ENCODE measurements around the genes NIPSNAP2 and PHKG1.

DNA sequence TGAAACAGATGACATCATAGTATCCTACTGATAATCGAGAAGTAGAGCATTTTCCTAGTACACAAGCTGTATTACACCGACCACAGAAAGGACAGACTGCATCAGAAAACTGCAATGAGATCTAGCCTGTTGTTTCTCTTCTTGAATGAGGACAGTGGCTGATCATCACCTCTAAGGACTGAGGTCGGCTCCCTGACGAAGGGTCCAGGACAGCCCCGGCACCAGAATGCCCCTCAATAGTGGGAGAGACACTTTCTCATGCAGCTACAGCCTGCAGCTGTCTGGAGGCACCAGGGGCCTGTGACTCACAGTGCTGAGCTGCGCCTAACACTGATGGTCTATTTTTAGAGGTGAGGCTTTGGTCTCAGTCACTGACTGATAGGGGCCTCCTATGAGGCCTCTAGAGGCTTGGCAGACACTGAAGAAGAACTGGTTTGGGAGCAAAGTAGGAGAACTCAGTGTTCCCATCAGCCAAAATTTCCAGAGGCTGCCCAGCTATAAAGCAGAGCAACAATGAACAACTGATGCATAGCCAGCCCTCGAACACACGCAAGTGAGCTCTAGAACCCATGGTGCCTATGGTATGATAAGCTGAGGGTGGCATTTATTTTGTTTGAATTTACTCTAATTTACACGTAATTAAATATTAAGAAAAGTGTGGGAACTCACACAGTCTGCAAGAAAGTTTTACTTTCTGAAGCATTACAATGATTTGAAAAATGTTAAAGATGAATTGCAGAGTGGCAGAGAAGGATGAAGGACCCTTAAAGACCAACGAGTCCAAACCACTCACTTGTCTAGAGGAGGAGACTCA lies 130.0 kb downstream of the COBL start:
- RRBS: no CpG with 5 or more reads among the region's 10 CpGs

GRCh38 chr7:52430380-52430866 lies 605.0 kb upstream of the POM121L12 start:
- RRBS: no CpG with 5 or more reads among the region's 8 CpGs

DNA sequence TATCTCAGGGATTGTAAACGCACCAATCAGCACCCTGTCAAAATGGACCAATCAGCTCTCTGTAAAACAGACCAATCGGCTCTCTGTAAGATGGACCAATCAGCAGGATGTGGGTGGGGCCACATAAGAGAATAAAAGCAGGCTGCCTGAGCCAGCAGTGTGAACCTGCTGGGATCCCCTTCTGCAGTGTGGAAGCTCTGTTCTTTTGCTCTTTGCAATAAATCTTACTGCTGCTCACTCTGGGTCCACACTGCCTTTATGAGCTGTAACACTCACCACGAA lies 30.7 kb upstream of the POM121L12 start:
- RRBS: no CpG with 5 or more reads among the region's 3 CpGs

DNA sequence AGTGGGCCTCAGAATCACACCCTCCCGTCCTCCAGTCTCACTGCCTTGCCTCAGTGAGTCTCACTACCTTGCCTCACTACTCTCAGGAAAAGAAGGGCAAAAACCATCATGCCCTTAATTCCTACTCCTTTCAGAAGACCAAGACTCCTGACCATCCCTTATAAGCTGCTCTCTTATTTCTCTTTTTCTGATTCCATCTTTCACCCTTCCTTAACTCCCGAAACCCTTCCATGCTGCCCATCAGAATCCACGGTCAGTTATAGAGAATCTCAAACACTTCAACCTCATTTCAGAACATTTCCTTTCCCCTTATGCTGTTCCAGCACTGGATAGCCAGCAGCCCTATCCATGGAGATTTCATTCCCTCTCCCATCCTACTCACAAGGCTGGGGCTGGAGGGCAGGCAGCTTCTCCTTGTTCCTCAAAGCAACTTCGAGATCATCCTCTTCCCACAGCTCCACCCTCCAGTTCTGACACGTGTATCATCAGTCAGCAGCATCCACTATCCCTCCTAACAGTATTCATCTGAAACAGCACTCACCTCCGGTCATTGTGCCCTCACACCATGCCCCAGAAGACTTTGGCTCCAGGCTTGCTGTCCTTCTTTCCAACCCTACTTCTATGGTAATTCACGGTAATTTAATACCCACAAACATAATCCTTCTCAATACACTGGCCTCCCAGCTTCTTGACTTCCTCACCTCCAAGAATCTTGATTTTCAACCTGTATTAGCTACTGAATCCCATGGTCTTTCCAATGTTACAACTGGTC lies 12.8 kb downstream of the SEC61G start:
- RRBS: no CpG with 5 or more reads among the region's 7 CpGs

DNA sequence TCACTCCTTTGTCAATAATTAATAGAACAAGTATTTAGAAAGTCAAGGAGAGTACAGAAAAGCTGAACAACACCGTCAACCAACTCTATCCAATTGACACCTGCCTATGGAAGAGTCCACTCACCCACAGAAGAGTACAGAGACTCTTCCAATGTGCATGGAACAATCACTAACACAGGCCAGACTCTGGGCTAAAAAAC lies 110.1 kb upstream of the EGFR start:
- RRBS: no CpG with 5 or more reads among the region's 1 CpG

DNA sequence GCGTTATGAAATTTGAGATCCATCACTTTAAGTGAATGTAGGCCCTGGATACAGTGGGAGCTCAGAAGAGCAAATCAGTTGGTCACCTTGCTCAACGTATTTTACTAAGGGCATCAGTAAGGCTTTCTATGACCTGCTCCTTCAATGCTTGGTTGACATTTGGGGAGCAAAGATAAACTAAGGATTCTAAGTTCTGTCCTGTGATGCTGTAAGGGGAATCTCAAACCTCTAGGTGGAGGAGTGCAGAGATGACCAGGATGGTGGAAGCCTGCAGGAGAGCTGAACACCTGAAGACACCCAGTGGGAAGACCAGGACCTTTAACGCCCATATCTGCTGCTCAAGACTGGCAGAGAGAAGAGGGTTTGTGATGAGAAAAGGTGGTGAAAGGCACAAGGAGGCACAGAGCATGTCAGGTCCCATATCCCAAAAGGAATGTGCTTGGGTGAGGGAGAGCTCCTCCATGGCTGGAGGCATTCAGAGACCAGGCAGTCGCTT lies 20.4 kb downstream of the EGFR start:
- RRBS: no CpG with 5 or more reads among the region's 4 CpGs

DNA sequence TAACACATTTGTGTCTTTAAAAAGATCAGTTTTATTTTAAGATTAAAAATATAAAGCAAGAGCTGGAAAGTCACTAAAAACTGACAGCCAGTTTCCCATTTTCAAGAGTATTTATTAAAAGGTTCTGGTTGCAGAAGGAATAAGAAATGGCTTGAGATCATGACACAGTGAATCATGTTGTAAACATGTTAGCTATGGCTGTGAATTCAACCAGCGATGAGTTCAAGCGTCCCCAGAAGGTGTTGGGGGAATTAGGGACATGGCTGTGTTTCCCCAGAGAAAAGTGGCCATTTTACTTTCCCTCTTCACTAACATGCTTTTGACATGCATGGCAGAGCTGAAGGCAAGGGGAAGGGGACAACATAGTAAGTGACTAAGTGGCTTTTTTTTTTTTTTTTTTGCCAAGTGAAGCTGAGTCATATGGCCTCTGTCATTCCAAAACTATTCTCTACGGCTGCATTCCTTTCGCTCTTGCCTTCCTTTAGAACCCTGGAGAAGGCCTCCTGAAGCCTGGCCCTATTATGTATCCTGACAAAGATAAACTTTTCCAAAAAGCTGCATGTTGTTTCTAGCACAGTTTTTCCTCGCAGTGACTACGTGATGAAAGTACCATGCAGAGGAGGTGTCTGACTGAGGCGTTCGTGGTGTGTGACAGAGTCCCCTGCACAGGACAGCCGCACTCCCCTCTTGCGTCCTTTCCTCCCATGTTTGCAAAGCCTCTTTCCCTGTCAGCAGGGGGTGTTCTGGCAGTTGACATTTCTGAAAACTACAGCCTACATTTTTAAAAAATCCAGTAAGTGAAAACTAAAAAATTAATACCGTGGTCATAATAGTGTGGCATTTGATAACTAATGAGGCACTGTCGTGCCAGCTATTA lies 46.9 kb downstream of the EGFR start:
- RRBS: no CpG with 5 or more reads among the region's 12 CpGs

GRCh38 chr7:55189341-55190335 lies 170.8 kb downstream of the EGFR start:
- RRBS: no CpG with 5 or more reads among the region's 23 CpGs

GRCh38 chr7:55191294-55192275 lies 172.8 kb downstream of the EGFR start:
- RRBS: no CpG with 5 or more reads among the region's 21 CpGs

DNA sequence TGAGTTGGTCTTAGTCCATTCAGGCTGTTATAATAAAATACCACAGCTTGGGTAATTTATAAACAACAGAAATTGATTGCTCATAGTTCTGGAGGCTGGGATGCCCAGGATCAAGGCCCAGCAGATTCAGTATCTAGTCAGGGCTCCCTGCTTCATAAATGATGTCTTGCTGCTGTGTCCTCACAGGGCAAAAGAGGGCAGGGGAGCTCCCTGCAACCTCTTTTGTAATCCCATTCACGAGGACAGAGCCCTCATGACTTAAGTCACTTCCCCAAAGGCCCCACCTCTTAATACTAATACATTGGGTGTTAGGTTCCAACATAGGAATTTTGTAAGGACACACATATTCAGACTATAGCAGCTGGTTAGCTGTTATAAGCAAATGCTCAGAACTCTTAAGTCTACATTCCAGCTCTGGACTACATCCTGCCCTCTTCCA lies 63.0 kb downstream of the VOPP1 start:
- RRBS: no CpG with 5 or more reads among the region's 1 CpG

- RRBS: no CpG with 5 or more reads among the region's 4 CpGs
Measured at GRCh38 chr7:55526299-55526621, 46.0 kb downstream of the VOPP1 start.

DNA sequence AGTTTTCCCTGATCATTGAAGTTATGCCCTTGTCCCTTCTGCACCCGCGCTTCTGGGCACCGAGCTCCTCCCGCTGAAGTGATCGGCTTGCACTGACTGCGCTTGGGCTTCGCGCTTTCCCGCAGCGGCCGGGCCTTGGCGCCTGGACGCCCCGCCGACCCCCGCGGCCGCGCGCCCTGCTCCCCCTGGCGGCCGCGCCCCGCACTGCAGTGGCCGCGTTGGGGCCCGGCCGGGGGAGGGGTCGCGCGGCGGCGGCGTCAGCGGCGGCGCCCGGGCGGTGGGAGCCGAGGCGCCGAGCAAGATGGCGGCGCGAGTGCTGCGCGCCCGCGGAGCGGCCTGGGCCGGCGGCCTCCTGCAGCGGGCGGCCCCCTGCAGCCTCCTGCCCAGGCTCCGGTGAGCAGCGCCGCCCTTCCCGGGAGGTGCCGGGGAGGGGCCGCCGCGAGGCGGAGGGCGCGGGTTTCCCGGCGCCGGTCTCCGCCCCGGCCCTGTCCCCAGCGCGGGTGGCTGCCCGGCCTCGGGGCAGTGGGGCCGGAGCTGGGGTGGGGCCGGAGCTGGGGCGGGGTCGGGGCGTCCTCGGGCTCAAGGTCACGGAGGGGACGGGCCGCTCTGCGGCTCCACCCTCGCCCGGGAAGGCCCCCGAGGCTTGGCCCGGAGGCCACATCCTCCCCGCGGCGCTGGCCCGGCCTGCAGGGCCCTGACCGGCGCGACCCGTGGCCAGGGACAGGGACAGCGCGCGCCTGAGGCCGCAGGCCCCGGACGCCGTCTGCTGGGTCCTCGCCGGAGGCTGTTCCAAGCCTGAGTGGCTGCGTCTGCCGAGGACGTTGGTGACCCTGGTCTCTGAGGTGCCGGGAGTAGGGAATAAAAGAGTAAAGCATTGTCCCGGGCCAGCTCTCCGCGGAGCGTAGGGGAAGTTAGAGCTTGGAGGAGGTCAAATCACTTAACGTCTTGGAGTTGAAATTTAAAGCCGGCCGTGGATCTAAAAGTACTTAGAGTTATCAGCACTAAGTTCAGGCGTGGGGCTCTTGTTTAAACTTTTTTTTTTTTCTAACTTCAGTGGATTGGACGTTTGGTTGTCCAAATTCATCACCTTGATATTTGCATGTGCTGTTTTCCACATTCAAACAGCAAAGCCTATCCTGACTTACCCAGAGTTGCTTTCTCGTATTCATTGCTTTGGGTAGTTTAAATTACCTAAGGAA lies at the start of gene NIPSNAP2:
NIPSNAP2 (plus strand) TSS at position 277 of the 1,199 bp plus-strand sequence.
- RRBS: 4% methylated on average over 78 of the region's 119 CpGs

DNA sequence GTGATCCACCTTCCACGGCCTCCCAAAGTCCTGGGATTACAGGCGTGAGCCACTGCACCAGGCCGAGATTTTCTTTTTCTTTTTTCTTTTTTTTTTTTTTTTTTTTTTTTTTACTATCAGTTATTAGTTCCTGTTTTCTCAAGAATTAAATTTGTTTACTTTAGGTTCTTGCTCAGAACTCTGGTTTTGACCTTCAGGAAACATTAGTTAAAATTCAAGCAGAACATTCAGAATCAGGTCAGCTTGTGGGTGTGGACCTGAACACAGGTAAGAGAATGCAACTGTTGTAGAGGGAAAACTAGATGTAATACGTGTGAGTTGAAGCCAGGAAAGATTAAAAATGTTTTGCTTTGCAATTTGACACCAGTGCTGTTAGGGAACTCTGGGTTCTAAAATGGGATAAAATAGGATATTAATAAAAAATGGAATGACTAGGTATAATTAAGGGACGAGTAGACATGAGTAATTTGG lies 2.5 kb upstream of the SUMF2 start:
- RRBS: no CpG with 5 or more reads among the region's 5 CpGs

DNA sequence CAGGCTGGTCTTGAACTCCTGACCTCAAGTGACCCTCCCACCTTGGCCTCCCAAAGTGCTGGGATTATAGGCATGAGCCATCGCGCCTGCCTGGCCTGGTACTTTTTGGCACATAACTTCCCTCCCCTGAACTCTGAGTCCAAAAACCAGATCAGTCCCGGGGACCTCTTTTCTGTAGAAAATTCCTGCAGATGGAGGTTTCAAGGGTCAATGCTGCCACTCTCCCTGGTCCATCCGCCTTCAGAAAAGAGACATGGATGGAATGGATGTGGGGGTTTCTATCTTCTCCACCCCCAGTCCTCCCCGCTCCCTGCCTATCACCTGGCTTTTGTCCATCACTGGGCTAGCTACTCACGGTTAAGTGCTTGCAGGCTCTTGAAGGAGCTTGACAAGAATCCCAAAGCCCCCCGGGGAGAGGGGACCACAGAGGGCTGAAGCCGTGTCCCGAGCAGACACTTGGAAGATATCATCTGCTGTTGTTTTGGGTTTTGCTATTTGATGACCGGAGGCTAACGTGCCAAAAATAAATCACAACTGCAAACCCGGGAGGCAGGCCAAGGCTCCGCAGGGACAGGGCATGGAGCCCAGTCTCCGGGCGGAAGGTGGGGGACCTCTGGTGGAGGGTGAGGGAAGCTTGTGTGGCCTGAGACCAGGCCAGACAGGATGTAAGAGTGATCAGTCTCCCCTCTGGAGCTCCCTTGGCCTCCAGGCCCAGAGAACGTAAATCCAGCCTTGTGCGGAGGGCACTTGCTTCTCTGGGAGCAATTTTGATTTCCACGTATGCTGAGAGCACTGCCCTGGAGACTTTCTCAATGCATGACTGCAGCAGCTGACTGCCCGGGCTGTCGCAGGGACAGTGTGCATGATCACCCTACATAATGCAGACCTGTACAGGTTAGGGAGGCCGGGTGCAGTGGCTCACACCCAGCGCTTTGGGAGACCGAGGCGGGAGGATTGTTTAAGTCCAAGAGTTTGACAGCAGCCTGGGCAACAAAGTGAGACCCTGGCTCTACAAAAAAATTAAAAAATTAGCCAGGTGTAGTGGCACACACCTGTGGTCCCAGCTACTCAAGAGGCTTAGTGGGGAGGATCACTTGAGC lies at the start of gene PHKG1:
PHKG1 (minus strand) TSS at position 472 of the 1,100 bp plus-strand sequence.
- RRBS: 90% methylated on average over 9 of the region's 24 CpGs

- RRBS: no CpG with 5 or more reads among the region's 28 CpGs
Measured at GRCh38 chr7:56174561-56174919, 58.3 kb upstream of the NUPR2 start.

- RRBS: no CpG with 5 or more reads among the region's 5 CpGs
Measured at GRCh38 chr7:56492582-56492900, 376.3 kb upstream of the NUPR2 start.

DNA sequence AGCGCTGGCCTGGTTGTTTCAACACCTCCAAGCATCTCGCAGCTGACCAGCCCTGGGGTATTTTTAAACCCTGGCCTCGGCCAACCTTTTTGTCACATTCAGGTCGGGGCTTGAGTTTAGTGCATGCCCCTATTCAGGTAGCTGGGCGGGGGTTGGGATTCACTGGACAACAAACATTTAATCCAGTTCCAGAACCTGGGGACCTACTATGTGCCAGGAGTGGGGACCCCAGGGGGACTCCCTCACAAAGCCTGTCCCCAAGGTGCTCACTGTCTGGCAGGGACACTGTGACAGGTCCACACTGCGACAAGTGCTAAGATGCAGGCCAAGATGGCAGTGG lies 105.6 kb upstream of the ZNF716 start:
- RRBS: no CpG with 5 or more reads among the region's 6 CpGs

DNA sequence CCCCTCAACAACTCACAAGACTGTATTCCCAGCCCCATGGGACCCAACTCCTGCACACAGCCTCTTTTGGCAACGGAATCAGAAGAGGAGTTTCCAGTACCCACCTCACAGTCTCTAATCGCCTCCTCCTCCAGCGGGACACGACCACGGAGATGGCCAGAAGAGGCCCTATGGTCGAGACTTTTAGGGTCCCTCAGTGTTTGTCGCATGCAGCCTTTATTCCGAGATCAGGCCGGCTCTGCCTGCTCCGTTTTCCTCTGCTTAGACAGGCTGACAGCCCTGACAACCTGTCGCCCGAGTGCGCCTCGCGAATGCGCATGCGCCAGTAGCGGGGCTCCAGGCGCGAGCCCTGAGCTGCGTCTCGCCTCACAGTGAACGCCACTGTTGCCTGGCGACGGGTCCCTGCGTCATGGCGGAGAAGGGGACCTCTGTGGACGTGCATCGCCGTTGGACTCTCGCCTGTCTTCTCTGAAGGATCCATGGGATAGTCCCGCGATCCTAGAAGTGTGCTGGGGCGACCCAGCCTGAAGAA lies 25.8 kb upstream of the ZNF273 start:
- RRBS: no CpG with 5 or more reads among the region's 34 CpGs

GRCh38 chr7:65509313-65509618 lies 135.6 kb downstream of the ZNF92 start:
- RRBS: no CpG with 5 or more reads among the region's 35 CpGs